K562 (cell line): ENCODE measurements around the gene TLR6.

DNA sequence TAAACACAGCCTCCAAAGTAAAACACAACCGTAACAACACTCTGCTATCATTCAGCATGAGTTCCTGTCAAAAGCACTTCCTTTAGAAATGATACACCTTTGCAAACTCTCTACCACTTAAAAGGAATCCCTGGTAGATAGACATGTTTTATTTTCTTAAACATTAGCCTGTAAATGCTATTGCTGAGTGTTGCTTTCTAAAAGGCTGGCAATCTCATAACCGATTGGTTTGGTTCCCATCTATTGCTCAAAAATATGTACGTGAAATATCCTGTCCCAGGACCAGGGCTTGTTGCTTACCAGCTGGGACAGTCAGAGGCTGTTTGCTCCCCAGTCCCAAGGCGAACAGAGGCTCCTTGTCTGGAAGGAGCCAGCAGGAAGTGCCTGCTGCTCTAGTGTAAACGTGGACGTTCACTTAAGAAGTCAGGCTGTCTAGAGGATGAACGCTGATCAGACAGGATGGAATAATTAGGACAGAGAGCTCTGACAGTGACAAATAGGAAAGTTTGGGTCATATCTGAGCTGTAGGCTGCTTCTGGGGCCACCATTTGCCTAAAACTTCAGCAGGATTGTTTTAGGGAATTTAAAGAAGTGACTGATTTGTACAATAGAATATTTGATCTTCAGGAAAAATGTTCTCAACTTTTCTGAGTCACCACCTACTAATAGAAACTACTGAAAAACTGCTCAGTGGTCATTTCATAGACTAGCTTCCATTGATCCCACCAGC lies 173.8 kb upstream of the KLF3 start:
- RAMPAGE, long total RNA = no peak
- RRBS = no CpG with 5 or more reads among the region's 7 CpGs
PRO-cap:
- standard = no peak
- CoPRO, capped RNA only, 2 experiments = no peak in any of the 2 experiments
- CoPRO, capped and uncapped RNA, 2 experiments = no peak in any of the 2 experiments
- CoPRO, uncapped RNA only, 2 experiments = no peak in any of the 2 experiments
CAGE:
- cytosol, long polyA plus RNA = no peak
- long polyA plus RNA = no peak
- nucleolus, long total RNA = no peak
- nucleus, long polyA plus RNA = no peak

DNA sequence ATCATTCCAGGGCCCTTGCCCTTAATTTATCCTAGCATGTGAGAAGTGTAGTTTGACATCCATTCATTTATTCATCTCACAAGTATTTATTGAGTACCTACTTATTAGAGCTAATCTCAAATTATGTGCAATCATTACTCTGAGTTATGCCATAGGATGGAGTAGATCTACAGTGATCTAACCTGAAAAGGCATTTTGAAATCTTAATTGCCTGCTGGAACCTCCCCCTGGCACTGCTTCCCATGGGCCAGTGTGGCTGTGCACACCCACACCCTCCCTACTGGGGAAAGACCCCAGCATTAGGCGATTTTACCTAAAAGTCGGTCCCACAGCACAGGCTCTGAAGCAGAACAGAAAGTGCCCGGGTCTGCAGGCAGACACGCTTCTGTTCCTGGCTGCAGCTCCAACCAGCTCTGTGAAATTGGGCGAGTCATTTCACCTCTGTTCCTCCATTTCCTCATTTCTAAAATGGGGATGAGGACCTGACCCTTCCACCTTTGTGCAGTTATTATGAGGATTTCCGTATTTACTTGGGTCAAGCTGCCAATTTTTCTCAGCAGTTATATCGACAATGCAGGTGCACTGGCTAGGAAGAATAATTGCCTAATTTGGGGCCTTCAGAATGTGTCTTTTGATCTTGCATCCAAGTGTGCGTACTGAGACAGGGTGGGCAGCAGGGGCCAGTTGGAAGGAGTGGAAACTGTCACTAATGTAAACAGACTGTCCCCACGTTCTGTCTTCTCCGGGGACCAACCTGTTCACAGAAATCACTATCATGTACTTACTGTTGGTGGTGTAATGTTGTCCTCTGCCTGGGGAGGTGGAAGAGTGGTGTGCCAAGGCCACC lies 7.0 kb downstream of the KLF3 start:
- RAMPAGE, long total RNA = no peak
- RRBS = no CpG with 5 or more reads among the region's 10 CpGs
PRO-cap:
- standard = no peak
- CoPRO, capped RNA only, 2 experiments = peak in 1 of 2 experiments; most common plus-strand start position 528 of the sequence (in 1); most common minus-strand start position 415 of the sequence (in 1)
- CoPRO, capped and uncapped RNA, 2 experiments = no peak in any of the 2 experiments
- CoPRO, uncapped RNA only, 2 experiments = peak in 2 of 2 experiments; most common plus-strand start position 316 of the sequence (in 2); most common minus-strand start position 308 of the sequence (in 1)
CAGE:
- cytosol, long polyA plus RNA = no peak
- long polyA plus RNA = no peak
- nucleolus, long total RNA = no peak
- nucleus, long polyA plus RNA = no peak

- RAMPAGE, long total RNA = no peak
- RRBS = no CpG with 5 or more reads among the region's 4 CpGs
PRO-cap:
- standard = no peak
- CoPRO, capped RNA only, 2 experiments = no peak in any of the 2 experiments
- CoPRO, capped and uncapped RNA, 2 experiments = no peak in any of the 2 experiments
- CoPRO, uncapped RNA only, 2 experiments = no peak in any of the 2 experiments
CAGE:
- cytosol, long polyA plus RNA = no peak
- long polyA plus RNA = no peak
- nucleolus, long total RNA = no peak
- nucleus, long polyA plus RNA = no peak
Observed at GRCh38 chr4:38673554-38674107, 9.6 kb downstream of the KLF3 start.

- RAMPAGE, long total RNA = no peak
- RRBS = no CpG with 5 or more reads among the region's 2 CpGs
PRO-cap:
- standard = no peak
- CoPRO, capped RNA only, 2 experiments = no peak in any of the 2 experiments
- CoPRO, capped and uncapped RNA, 2 experiments = no peak in any of the 2 experiments
- CoPRO, uncapped RNA only, 2 experiments = peak in 1 of 2 experiments; most common plus-strand start chr4:38690246 (in 1)
CAGE:
- cytosol, long polyA plus RNA = no peak
- long polyA plus RNA = no peak
- nucleolus, long total RNA = no peak
- nucleus, long polyA plus RNA = no peak
Observed at GRCh38 chr4:38690170-38690672, 26.2 kb downstream of the KLF3 start.

DNA sequence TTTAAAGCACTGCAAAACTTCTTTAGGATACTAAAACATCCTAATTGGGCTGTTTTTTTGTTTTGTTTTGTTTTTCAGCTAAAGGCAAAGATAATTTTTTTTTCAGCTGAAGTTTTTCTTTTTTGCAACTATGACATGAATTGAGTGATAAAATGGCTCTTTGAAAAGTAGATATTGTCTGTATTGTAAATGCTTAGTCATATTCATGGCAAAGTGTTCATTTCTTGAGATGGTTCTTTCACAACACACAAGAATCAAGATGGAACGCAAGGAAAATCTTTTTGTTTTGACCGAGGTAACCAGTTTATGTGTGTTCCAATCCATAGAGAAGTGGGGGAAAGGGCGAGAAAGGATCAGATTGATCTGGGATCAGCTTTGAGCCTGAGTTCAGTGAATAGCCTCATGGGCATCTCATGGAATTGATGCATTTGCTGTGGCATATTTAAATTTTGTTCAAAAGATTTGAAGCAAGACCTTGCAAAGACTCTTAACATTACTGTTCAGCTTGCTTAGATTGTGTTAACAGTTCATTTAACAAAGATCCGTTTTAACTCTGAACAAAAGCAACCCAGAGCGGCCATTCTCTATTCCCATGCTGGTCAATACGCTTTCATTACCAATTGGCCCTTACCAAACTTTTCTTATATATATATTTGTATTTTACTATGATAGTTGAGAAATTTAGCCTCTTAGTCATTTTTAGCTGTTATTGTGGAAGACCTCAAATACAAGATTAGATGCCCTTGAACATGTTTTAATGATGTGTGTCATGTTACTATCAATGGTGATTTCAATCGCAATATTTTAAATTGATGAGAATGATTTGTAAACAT lies 35.4 kb downstream of the KLF3 start:
- RAMPAGE, long total RNA = no peak
- RRBS = no CpG with 5 or more reads among the region's 7 CpGs
PRO-cap:
- standard = no peak
- CoPRO, capped RNA only, 2 experiments = no peak in any of the 2 experiments
- CoPRO, capped and uncapped RNA, 2 experiments = no peak in any of the 2 experiments
- CoPRO, uncapped RNA only, 2 experiments = peak in 2 of 2 experiments; most common plus-strand start position 183 of the sequence (in 1)
CAGE:
- cytosol, long polyA plus RNA = no peak
- long polyA plus RNA = no peak
- nucleolus, long total RNA = no peak
- nucleus, long polyA plus RNA = no peak

GRCh38 chr4:38743772-38744365 lies 38.9 kb downstream of the TLR10 start:
- RAMPAGE, long total RNA = no peak
- RRBS = no CpG with 5 or more reads among the region's 2 CpGs
PRO-cap:
- standard = no peak
- CoPRO, capped RNA only, 2 experiments = no peak in any of the 2 experiments
- CoPRO, capped and uncapped RNA, 2 experiments = no peak in any of the 2 experiments
- CoPRO, uncapped RNA only, 2 experiments = no peak in any of the 2 experiments
CAGE:
- cytosol, long polyA plus RNA = no peak
- long polyA plus RNA = no peak
- nucleolus, long total RNA = no peak
- nucleus, long polyA plus RNA = no peak

DNA sequence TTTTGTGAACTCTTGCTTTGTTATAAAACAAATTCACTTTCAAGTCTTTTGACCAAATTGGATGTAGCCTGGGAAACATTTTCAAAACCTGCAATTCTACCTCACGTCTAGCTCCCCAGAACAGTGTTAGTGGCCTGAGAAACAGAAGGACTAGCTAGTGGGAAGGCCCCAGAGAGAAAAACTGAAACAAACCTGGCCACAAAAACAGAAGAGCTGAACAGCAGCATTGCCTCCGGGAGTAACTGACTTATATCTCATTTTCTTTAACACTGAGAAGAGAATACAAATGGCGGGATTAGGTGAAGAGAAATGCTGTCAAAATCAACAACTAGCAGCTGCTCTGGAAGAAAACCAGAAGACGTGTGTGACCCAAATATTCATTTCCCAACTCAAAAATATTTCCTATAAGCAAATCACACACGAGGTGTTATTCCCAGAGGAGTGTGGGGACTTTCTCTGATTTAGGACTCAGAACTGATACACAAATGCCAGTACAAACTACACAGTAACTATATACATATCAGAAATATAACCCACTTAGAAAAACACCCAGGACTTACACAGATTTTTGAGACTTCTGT lies 387 bp downstream of the TLR1 start:
- RAMPAGE, long total RNA = no peak
- RRBS = no CpG with 5 or more reads among the region's 5 CpGs
PRO-cap:
- standard = no peak
- CoPRO, capped RNA only, 2 experiments = no peak in any of the 2 experiments
- CoPRO, capped and uncapped RNA, 2 experiments = no peak in any of the 2 experiments
- CoPRO, uncapped RNA only, 2 experiments = no peak in any of the 2 experiments
CAGE:
- cytosol, long polyA plus RNA = no peak
- long polyA plus RNA = no peak
- nucleolus, long total RNA = no peak
- nucleus, long polyA plus RNA = no peak

DNA sequence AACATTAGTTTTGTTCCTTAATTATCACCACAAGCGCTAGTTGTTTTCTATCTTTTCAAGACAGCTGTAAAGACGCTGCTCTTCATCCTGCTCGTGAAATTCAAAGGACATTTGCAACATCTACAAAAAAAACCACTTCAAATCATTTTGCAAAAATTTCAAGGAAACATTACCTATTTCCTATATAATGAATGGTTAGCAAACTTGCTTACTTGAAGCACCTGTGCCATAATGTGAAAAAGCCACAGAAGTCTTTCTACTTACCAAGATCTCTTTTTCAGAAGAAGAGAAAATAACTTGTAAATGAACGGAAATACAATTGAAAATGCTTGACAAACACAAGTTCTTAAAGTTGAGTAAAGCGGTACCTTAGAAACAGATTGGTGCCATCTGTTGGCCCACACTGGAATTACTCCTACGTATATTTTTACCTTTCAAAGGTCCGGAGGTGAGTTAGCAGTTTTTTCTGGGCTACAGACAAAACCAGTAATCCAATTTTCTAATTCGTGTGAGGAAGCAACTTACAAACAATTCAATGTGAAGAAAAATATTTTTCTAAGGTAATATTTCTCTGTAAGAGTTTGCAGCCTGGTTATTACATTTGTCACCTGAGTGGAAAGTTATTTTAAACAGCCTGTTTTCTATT lies at the start of gene TLR6:
Gene TLR6 (minus strand): TSS at position 321 of the 646 bp plus-strand sequence.
- RAMPAGE, long total RNA = no peak
- RRBS = no CpG with 5 or more reads among the region's 8 CpGs
PRO-cap:
- standard = no peak
- CoPRO, capped RNA only, 2 experiments = no peak in any of the 2 experiments
- CoPRO, capped and uncapped RNA, 2 experiments = no peak in any of the 2 experiments
- CoPRO, uncapped RNA only, 2 experiments = no peak in any of the 2 experiments
CAGE:
- cytosol, long polyA plus RNA = no peak
- long polyA plus RNA = no peak
- nucleolus, long total RNA = no peak
- nucleus, long polyA plus RNA = no peak

DNA sequence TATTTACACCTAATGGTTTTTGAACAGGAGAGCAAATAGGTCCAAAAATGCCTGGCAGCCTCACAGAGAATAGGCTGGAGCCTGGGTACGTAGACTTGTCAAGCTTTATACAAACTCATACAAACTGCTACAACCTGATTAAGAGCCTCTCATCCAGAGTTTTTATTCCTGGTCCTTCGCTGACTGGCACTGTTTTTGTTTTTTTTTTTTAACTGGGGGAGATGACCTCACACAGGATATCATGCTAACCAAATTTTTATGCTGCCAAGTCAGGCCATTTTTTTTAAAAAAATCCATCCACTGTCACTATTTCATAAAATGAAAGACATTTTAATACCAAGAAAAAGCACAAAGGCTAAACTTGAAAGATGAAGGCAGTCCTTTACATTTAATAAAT lies 1.9 kb downstream of the FAM114A1 start:
- RAMPAGE, long total RNA = no peak
- RRBS = no CpG with 5 or more reads among the region's 2 CpGs
PRO-cap:
- standard = no peak
- CoPRO, capped RNA only, 2 experiments = no peak in any of the 2 experiments
- CoPRO, capped and uncapped RNA, 2 experiments = no peak in any of the 2 experiments
- CoPRO, uncapped RNA only, 2 experiments = no peak in any of the 2 experiments
CAGE:
- cytosol, long polyA plus RNA = no peak
- long polyA plus RNA = no peak
- nucleolus, long total RNA = no peak
- nucleus, long polyA plus RNA = no peak

DNA sequence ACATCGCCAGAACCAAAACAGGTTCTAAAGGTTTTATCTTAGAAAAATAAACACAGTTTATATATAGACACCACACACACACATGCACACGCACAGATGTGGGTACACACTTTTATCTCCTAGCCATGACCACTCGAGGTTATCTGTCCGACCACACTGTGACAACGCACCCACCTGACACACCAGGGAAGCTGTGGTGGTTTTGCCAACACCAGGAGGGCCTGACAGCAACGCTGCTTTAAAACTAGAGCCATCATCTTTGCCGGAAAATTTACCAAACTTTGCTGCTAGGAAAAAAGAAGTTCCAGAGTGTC lies 59.8 kb downstream of the RFC1 start:
- RAMPAGE, long total RNA = no peak
- RRBS = no CpG with 5 or more reads among the region's 7 CpGs
PRO-cap:
- standard = unidirectional peak, plus-strand start at position 64 of the sequence
- CoPRO, capped RNA only, 2 experiments = peak in 2 of 2 experiments; most common plus-strand start position 62 of the sequence (in 2)
- CoPRO, capped and uncapped RNA, 2 experiments = peak in 1 of 2 experiments; most common plus-strand start position 64 of the sequence (in 1)
- CoPRO, uncapped RNA only, 2 experiments = no peak in any of the 2 experiments
CAGE:
- cytosol, long polyA plus RNA = no peak
- long polyA plus RNA = no peak
- nucleolus, long total RNA = no peak
- nucleus, long polyA plus RNA = no peak

DNA sequence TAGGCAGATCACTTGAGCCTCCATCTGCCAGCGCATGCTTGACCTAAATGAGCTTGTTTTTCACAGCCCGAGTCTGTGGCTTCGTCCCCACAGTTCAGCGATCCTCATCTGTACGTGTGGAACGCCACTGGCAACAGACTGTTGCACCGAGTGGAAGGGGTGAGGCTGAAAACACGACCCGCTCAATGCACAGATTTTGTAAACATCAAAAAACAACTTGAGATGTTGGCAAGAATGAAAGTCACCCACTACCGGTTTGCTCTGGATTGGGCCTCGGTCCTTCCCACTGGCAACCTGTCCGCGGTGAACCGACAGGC lies 12.5 kb downstream of the RPL9 start:
- RAMPAGE, long total RNA = no peak
- RRBS = no CpG with 5 or more reads among the region's 14 CpGs
PRO-cap:
- standard = no peak
- CoPRO, capped RNA only, 2 experiments = no peak in any of the 2 experiments
- CoPRO, capped and uncapped RNA, 2 experiments = no peak in any of the 2 experiments
- CoPRO, uncapped RNA only, 2 experiments = no peak in any of the 2 experiments
CAGE:
- cytosol, long polyA plus RNA = no peak
- long polyA plus RNA = no peak
- nucleolus, long total RNA = no peak
- nucleus, long polyA plus RNA = no peak

GRCh38 chr4:39908217-39908961 lies 69.3 kb downstream of the PDS5A start:
- RAMPAGE, long total RNA = no peak
- RRBS = no CpG with 5 or more reads among the region's 6 CpGs
PRO-cap:
- standard = no peak
- CoPRO, capped RNA only, 2 experiments = no peak in any of the 2 experiments
- CoPRO, capped and uncapped RNA, 2 experiments = no peak in any of the 2 experiments
- CoPRO, uncapped RNA only, 2 experiments = peak in 2 of 2 experiments; most common minus-strand start chr4:39908443 (in 1)
CAGE:
- cytosol, long polyA plus RNA = no peak
- long polyA plus RNA = no peak
- nucleolus, long total RNA = no peak
- nucleus, long polyA plus RNA = no peak

DNA sequence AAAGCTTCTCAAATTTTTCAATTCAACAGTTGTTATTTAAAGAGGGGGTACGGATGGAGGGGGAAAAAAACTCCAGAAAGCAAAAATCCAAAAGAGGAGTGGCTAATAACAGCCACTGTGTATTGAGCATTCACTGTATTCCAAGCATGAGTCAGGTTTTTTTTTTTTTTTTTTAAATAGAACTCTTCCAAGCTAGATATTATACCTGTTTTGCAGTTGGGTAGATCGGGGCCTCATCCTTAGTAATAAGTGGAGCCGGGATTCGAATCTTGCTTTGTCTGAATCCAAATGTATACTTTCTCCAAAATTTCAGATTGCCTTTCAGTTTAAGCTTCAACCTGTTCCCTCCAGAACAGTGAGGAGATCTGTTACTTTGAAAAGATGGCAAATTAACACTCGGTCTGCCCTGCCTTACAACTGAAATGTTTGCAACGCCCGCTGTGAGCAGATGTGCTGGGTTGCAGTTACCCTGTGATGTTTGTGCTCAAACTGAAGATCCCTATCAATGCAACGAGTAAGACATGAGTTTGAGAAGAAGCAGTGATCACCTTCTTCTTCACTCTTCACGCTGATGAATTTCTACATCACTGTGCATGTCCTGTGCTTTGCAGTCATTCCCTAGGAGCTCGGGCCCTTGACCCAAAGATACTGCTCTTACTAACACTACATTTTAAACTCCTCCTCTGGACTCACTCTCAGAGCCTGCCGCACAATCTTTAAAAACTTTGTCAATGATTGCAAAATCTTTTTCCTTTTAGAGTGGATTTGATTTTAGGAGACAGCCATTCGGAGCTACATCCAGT lies 6.1 kb upstream of the RHOH start:
- RAMPAGE, long total RNA = no peak
- RRBS = no CpG with 5 or more reads among the region's 12 CpGs
PRO-cap:
- standard = no peak
- CoPRO, capped RNA only, 2 experiments = no peak in any of the 2 experiments
- CoPRO, capped and uncapped RNA, 2 experiments = no peak in any of the 2 experiments
- CoPRO, uncapped RNA only, 2 experiments = no peak in any of the 2 experiments
CAGE:
- cytosol, long polyA plus RNA = no peak
- long polyA plus RNA = no peak
- nucleolus, long total RNA = no peak
- nucleus, long polyA plus RNA = no peak

DNA sequence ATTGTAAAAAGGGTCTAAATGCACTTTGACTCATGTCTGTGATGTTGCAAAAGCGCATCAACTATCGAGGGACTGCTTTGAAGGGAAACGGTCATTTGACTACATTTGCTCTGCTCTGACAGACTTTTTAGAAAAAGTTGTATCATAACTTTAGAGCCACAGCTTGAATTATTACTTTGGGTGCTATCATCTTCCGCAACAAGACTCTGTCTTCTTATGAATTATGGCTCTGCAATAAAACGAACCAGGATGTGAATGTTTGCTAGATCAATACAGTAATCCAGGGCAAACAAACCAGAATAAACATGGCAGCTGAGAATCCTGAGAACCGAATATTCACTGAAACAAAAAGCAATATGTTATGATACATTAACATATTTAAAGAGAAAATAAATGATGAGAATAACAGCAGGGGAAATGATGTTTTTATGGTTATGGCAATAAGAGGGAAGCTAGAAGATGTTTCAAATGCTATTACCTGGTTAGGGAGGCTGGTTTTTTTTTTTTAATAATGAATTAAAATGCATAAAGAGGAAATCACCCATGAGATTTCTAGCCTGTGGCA lies 5.3 kb upstream of the RHOH start:
- RAMPAGE, long total RNA = no peak
- RRBS = no CpG with 5 or more reads among the region's 6 CpGs
PRO-cap:
- standard = no peak
- CoPRO, capped RNA only, 2 experiments = no peak in any of the 2 experiments
- CoPRO, capped and uncapped RNA, 2 experiments = no peak in any of the 2 experiments
- CoPRO, uncapped RNA only, 2 experiments = no peak in any of the 2 experiments
CAGE:
- cytosol, long polyA plus RNA = no peak
- long polyA plus RNA = no peak
- nucleolus, long total RNA = no peak
- nucleus, long polyA plus RNA = no peak

DNA sequence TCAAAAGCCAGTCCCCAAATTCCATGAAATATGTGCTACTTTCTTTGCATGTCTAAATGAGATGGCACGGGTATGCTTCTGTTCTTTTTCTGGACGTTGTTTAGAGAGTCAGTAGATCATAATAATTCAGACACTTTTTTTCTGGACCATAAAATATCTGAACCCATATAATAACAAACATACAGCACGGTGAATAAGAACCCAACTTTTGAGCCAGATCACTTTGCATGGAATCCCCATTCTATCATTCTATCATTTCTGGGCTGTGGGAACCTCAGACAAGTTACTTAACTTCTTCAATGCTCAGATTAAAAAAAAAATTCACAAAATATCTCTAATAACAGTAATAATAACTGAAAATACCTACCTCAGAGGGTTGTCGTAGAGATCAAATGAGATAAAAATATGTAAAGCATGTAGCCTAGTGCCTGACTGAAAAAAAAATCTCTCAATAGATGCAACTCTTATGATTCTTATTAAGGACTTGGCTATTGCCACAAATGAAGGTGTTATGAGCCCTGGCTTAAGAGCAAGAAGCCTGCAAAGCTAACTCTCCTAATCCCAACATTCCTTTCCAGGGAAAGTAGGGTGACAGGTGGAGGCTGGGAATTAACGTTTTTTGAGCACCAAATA lies 2.1 kb downstream of the RHOH start:
- RAMPAGE, long total RNA = no peak
- RRBS = no CpG with 5 or more reads among the region's 5 CpGs
PRO-cap:
- standard = no peak
- CoPRO, capped RNA only, 2 experiments = no peak in any of the 2 experiments
- CoPRO, capped and uncapped RNA, 2 experiments = no peak in any of the 2 experiments
- CoPRO, uncapped RNA only, 2 experiments = peak in 2 of 2 experiments; most common plus-strand start position 31 of the sequence (in 2); most common minus-strand start position 502 of the sequence (in 1)
CAGE:
- cytosol, long polyA plus RNA = no peak
- long polyA plus RNA = no peak
- nucleolus, long total RNA = no peak
- nucleus, long polyA plus RNA = no peak

DNA sequence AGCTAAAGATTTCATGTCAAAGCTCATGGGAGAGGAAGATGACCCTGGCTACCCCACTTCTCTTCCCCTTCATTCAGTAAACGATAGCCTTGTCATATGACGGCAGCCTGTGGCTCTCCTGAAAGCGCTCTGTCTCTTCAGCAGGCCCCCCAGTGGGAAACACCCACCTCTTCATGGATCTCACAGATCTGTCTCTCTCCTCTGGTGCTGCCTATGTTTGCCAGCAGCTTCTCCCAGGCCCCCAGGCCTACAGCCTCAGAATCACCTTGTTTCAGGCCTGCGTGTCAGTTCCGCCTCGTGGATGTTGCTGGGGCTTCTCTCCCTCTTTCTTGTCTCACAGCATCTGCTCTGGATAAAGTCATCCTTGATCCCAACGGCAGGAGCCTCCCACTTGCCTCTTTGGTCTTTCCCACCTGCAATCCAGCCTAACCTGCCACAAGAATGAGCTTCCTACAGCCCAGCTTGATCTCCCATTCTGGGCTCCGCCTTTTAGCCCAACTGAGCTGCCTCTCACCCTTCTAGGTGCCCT lies 34.6 kb downstream of the RHOH start:
- RAMPAGE, long total RNA = no peak
- RRBS = no CpG with 5 or more reads among the region's 8 CpGs
PRO-cap:
- standard = no peak
- CoPRO, capped RNA only, 2 experiments = no peak in any of the 2 experiments
- CoPRO, capped and uncapped RNA, 2 experiments = no peak in any of the 2 experiments
- CoPRO, uncapped RNA only, 2 experiments = peak in 1 of 2 experiments; most common plus-strand start position 170 of the sequence (in 1); most common minus-strand start position 248 of the sequence (in 1)
CAGE:
- cytosol, long polyA plus RNA = no peak
- long polyA plus RNA = no peak
- nucleolus, long total RNA = no peak
- nucleus, long polyA plus RNA = no peak

GRCh38 chr4:40238006-40238631 lies 41.3 kb downstream of the RHOH start:
- RAMPAGE, long total RNA = no peak
- RRBS = no CpG with 5 or more reads among the region's 12 CpGs
PRO-cap:
- standard = unidirectional peak, plus-strand start at chr4:40238429
- CoPRO, capped RNA only, 2 experiments = no peak in any of the 2 experiments
- CoPRO, capped and uncapped RNA, 2 experiments = no peak in any of the 2 experiments
- CoPRO, uncapped RNA only, 2 experiments = peak in 1 of 2 experiments; most common plus-strand start chr4:40238031 (in 1)
CAGE:
- cytosol, long polyA plus RNA = no peak
- long polyA plus RNA = no peak
- nucleolus, long total RNA = no peak
- nucleus, long polyA plus RNA = no peak

- RAMPAGE, long total RNA = no peak
- RRBS = no CpG with 5 or more reads among the region's 8 CpGs
PRO-cap:
- standard = no peak
- CoPRO, capped RNA only, 2 experiments = no peak in any of the 2 experiments
- CoPRO, capped and uncapped RNA, 2 experiments = no peak in any of the 2 experiments
- CoPRO, uncapped RNA only, 2 experiments = no peak in any of the 2 experiments
CAGE:
- cytosol, long polyA plus RNA = no peak
- long polyA plus RNA = no peak
- nucleolus, long total RNA = no peak
- nucleus, long polyA plus RNA = no peak
Observed at GRCh38 chr4:40254929-40255556, 58.2 kb downstream of the RHOH start.